Esophagus muscularis mucosa (tissue), 4 donors: ENCODE data around the genes SLC4A10, COBLL1 and ABCB11.

DNA sequence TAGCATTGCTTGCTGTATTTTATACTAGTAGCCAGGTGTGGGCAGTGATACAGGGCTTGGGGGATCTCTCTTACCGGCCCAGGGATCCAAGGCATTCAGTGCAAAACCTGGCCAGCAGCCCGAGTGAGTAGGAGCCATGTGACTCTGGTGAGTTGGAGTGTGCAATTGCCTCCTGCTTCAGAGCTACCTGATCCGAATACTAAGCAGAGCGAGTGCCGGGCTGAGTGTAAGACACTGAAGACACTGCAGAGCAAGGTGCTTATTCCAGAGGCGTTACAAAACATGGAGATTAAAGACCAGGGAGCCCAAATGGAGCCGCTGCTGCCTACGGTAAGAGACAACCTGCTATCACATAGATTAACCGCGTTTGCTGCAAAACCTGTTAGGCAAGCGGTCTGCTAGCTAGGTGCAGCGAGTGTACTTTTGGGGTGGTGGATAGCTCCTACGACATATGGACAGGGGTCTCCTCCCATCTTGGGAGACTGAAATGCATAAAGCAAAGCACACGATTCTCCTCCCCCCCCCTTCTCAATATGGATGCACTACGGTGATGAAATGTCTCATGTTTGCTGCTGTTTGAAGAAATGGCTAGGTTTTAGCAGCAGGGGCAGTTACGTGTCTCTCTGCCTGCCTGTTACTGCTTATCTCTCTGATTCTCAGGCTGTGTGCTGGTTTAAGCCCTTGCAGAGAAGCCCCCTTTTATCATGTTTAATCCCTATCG lies at the start of gene SLC4A10:
Gene SLC4A10 (plus strand): TSS at position 180 of the 721 bp plus-strand sequence.
- PRO-cap: no peak
- RAMPAGE, long total RNA, 4 experiments: no peak in any of the 4 experiments

DNA sequence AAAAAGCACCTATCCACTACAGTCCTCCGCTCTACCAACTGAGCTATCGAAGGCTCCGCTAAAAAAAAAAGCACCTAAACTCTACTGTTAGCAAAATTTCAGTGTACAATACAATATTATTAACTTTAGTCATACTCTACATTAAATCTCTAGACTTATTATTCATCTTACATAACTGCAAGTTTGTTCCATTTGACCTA lies 117.0 kb downstream of the SLC4A10 start:
- PRO-cap: no peak
- RAMPAGE, long total RNA, 4 experiments: no peak in any of the 4 experiments

DNA sequence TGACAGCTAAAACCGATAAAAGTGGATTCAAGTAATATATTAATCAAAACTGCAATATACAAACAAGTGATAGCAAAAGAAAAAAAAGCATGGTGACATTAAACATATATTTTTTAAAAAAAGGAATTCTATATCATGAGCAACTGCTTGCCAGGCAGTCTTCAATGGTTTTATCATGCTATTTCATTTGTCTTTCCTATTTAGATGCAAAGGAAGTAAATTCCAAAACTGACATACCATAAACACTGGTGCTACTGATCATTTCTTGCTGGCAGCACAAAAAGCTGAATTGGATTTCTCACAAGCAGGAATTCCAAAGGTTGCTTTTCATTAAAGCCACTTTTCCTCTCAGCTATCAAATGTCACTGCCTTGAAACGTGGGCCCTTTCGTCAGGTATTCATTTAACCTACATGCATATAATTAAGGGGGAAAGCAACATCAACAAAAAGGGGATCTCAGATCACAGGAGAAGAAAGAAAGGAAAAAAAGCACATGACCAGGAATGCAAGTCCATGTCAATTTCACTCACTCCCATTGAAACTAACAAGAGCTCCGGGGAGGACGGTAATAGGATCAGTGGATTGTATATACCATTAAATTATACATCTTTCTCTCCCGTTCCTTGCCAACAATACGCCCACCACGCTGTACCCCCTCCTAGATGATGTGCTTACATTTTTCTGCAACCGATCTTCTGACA lies 992 bp downstream of the FIGN start:
- PRO-cap: unidirectional peak, plus-strand start at position 535 of the sequence
- RAMPAGE, long total RNA, 4 experiments: no peak in any of the 4 experiments

DNA sequence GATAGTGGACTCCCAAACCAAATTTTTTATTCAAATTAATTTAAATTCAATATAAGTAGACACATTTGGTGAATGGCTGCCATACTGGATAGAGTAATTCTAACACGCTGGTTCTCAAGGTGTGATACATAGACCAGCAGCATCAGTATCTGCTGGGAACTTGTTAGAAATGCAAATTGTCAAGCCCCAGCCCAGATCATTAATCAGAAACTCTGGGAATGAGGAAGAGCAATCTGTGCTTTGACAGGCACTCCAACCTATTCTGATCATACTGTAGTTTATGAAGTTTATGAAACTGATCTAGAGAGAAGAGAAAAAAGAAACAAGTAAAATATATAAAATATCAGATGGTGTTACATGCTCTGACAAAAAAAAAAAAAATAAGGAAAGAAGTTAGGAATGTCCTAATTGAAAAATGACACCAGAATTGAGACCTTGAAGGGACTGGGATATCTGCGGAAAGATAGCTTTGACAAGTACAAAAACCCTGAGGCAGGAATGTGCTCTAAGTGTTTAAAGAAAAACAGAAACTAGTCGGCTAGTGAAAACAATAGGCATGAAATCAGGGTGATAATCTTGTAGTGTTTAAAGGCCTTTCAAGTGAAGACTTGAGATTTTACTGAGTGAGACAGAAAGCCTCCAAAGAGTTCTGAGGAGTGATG lies 107.6 kb downstream of the COBLL1 start:
- PRO-cap: no peak
- RAMPAGE, long total RNA, 4 experiments: no peak in any of the 4 experiments

DNA sequence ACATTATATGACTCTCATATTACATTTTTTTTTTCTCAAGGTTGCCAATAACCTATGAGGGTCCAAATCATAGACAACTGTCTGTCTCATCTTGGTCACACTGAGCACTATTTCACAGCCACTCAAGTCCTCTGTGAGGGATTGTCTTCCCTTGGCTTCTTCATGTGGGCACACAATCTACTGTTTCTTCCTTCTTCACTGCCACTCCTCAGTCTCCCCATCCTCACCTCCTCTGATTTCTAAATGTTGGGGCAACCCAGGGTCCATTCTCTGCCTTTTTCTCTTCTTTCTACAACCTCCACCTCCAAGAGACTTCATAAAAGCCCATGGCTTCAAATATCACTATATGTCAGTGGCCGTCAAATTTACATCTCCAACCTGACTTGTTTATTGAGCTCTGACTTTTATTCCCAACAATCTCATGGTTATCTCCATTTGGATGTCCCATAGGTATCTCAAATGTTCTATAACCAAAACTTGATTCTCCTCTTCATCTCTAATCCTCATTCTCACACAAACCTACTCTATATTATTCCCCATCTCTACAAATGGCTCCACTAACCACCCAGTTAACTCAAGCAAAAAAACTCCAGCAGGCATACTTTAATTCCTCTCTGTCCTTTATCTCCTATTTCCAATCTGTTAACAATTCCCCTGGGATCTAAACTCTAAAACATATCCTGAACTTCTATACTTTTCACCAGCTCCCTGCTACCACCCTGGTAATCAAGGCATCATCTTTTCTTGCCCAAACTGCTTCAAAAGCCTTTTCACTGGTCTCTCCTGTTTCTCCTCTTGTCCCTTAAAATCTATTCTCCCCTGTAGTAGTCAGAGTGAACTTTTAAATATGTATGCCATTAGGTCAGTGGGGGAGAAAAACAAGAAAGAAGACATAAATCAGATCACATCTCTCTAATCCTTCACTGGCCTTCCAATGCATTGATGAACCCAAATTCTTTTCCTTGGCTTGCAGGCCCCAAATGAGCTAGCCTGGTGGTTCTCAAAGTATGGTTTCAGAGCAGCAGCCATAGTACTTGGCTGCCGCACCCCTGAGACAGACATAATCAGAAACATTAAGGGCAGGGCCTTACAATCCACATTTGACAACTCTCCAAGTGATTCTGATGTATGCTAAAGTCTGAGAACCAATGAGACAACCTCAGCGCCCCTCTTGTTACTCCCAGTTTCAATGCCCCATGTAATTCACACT lies 91.4 kb downstream of the COBLL1 start:
- PRO-cap: no peak
- RAMPAGE, long total RNA, 4 experiments: no peak in any of the 4 experiments

DNA sequence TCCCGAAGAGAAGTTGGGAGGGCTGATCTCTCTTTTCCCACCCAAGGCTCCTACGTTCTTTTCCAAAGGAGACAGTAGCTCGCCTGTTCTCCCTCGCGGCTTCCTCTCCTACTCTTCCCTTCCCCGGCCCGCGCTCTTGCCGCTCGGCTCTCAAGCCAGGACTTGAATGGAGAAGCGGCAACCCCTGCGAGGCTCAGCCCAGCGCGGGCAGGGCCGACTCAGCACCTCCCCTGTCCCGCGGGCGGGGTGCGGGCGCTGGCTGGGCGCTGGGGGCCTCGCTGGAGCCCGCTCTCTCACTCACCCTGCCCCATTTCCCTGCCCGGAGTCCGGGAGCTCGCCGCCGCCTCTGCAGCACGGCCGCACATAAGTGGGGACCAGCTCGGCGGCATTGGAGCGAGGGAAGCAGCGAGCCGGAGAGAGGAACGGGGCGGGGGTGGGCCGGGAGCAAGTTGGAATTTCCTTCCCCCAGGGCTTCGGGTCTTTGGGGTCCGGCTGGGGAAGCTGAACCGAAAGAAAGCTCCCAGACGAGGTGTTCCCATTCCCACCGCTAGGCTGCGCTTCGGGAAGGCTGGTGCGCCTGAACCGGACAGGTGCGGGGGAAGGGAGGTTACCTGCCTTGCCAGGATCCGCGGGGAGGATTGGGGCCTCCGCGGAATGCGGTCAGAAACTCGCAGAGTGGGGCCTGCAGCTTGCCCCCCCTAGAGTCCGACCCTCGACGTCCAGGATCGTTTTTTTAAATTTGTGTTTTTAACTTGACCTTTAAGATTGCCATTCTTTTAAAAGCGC lies at the start of gene COBLL1:
Gene COBLL1 (minus strand): TSS at position 168 of the 786 bp plus-strand sequence.
- PRO-cap: bidirectional peak, plus-strand start at position 311 of the sequence, minus-strand start at position 168 of the sequence; unidirectional peak, minus-strand start at position 369 of the sequence
- RAMPAGE, long total RNA, 4 experiments: start-site peak on the minus strand in 1 of 4 experiments, centred at positions 194 to 387 of the sequence, 22 to 54 reads per replicate

- PRO-cap: no peak
- RAMPAGE, long total RNA, 4 experiments: no peak in any of the 4 experiments
Observed at GRCh38 chr2:164887404-164887651, 45.7 kb upstream of the COBLL1 start.

DNA sequence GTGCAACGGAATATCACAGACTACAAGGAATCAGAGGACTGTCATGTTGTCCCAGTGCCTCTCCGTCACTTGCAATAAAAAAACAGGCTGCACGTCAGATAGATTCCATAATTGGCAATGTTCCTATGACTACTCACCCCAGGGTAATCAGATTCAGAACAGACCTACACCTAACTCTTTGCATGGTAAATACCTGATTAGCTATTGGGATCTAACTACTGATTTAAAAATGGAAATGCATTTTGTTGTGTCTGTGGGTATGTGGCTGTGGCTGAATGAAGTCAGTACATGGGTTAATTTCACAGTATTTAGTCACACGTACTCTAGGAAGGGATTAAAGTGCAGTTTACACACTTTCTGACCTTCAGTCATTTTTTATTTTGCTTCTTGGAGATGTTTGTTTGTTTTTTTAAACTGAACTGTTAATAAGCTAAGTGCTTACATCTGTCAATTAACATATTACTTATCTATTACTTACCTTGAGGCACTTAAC lies 91.7 kb downstream of the SCN3A start:
- PRO-cap: no peak
- RAMPAGE, long total RNA, 4 experiments: no peak in any of the 4 experiments

DNA sequence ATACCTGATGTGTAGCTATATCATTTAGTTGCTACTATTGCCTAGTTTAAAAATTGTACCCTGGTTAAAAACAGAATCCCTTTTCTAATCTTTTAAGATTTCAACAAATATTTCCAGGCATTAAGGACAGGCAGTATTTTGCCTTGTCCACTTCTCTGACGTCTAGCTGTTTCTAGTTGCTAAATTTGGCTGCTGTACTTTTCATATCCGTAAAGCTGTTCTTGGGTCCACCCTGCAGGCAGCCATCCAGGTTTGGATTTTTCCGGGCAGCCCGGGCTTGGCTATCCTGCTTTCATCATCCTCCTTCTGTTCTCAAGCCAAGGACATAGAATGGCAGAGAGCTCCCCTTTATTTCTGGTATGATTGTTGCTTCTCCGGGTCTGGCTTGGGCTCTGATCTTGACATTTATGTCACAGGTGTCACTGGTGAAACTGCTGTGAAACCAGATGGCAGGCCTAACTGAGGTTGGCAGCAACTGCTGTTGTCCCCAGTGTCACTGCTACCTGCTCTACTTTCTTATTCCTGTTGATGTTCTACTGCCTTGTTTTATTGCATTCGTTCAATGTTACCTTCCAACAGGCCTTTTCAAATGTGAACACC lies 35.5 kb downstream of the SCN2A start:
- PRO-cap: bidirectional peak, plus-strand start at position 315 of the sequence, minus-strand start at position 174 of the sequence
- RAMPAGE, long total RNA, 4 experiments: no peak in any of the 4 experiments

GRCh38 chr2:166384243-166384504 lies 8.4 kb upstream of the SCN9A start:
- PRO-cap: no peak
- RAMPAGE, long total RNA, 4 experiments: no peak in any of the 4 experiments

GRCh38 chr2:167140721-167141274 lies 152.0 kb upstream of the B3GALT1 start:
- PRO-cap: no peak
- RAMPAGE, long total RNA, 4 experiments: no peak in any of the 4 experiments

DNA sequence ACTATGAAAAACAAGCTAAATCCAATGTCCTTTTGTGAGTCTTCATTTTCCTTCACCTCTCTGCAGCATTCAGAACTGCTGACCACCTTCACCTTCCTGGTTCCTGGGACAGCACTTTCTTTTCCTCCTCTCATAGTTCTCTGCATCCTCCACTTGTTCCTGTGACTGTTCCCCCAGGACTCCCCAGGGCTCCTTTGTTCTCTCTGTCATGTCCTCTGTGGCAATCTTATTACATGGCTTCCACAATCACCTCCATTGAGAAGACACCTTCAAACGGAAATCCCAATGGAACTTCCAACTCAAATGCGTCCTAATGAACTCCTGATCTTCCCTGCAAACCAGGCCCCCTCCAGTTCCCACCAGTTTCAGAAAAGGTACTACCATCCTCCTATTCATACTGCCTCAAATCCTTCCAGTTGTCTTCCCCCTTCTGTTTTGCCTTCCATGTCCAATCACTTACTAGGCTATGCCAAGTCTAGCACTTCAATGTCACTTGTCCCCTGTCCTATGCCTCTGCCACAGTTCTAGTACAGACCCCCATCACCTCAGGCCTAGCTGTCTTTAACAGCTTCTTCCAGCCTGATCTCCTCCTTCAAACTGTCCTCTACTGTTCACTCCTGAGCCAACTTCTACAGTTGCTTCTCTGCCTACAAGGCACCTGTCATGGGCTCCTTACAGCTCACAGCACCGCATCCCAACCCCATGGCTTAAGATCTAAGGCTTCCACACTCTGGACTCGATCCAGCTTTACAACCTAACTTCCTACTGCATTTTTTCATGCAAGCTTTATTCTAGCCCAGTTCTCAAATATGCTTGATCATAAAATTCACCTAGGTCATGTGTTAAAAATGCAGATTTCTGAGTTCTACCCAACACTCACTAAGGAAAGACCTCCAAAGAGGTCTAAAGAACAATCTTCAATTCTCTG lies 152.6 kb downstream of the STK39 start:
- PRO-cap: no peak
- RAMPAGE, long total RNA, 4 experiments: no peak in any of the 4 experiments

- PRO-cap: unidirectional peak, plus-strand start at chr2:168156861
- RAMPAGE, long total RNA, 4 experiments: no peak in any of the 4 experiments
Observed at GRCh38 chr2:168156525-168157052, 90.8 kb downstream of the STK39 start.

GRCh38 chr2:168456825-168457321 lies 801 bp downstream of the CERS6 start:
- PRO-cap: bidirectional peak, plus-strand start at chr2:168457040, minus-strand start at chr2:168457032
- RAMPAGE, long total RNA, 4 experiments: start-site peak on the minus strand in 1 of 4 experiments, at chr2:168457024-168457032 at its widest, 5 reads per replicate

DNA sequence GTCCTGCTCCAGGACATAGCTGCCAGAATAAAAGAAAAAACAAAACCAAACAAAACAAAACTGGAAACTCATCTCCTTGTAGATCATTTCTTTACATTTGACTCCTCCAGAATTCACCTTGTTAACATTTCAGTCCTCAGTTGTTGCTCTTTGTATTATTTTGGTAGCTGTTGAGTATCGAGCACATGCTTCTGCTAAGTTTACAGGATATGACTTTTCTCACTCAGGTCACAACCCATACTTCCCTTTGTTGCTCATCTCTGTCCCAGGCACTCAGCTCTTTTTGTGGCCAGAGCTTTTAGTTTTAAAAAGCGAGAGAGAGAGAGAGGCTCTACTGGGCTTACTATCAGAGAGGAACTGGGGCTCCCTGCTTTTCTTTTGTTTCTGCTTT lies 34.3 kb downstream of the CERS6 start:
- PRO-cap: no peak
- RAMPAGE, long total RNA, 4 experiments: no peak in any of the 4 experiments

GRCh38 chr2:168560597-168561538 lies 104.8 kb downstream of the CERS6 start:
- PRO-cap: no peak
- RAMPAGE, long total RNA, 4 experiments: no peak in any of the 4 experiments

DNA sequence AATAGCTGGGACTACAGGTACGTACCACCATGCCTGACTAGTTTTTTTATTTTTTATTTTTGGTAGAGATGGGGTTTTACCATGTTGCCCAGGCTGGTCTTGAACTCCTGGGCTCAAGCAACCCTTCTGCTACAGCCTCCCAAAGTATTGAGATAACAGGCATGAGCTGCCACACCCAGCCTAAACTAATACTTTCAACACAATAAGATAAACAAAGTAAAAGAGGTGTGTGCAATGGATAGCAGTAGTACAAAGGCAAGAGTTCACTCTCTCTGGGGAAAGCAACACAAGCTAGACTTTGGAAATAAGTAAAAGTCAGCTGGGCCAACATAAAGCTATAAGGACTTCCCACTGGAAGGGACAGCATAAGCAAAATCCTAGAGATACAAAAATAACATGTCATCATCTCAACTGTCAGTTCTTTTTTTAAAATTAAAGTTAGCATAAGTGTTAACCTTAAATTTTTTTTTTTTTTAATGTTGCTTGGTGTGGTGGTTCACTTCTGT lies 5.2 kb upstream of the NOSTRIN start:
- PRO-cap: no peak
- RAMPAGE, long total RNA, 4 experiments: no peak in any of the 4 experiments

DNA sequence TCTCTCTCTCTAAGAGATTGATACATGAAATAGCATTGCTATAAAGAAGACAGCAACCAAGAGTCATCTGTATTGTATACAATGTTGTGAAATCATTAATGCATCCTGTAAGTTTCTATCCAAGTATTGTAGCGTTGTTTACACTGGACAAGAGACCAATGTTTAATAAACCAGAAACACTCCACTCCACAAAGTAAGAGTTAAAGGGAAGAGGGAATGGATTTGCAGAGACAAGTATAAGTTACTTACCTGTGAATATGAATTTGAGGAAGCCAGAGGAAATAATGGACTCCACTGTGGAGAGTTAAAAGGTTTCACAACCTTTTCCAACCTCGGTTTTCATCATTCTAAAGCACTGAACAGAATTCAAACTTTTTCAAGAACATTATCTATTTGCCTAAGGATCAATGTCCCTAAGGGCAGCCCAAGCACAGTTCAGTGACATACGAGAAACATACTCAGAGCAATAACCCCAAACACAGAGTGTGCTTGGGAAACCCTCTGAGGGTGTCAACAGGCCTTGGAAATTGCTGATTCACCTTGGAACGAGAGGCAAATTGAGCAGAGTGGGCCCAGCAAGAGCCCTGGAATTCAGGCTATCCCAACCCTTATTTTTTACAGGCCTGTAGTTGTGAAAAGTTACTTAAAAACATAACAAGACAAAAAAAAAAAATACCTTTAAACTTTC lies at the start of gene ABCB11:
Gene ABCB11 (minus strand): TSS at position 349 of the 688 bp plus-strand sequence.
- PRO-cap: no peak
- RAMPAGE, long total RNA, 4 experiments: no peak in any of the 4 experiments

DNA sequence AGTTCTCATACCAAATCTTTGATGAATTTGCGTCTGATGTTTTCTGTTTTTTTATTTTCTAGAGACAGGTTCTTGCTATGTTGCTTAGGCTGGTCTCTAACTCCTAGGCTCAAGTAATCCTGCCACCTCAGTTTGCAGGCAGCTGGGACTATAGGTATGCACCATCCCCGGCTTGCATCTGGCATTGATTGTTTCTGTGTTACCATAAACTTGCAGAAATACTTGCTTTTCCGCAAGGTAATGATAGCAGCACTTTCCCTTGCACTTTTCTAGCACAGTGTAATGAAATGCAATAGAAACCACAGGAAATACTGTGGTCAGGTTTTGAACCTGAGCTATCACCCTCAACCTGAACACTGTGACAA lies 38.2 kb downstream of the DHRS9 start:
- PRO-cap: bidirectional peak, plus-strand start outside the sequence, minus-strand start at position 180 of the sequence
- RAMPAGE, long total RNA, 4 experiments: no peak in any of the 4 experiments

- PRO-cap: no peak
- RAMPAGE, long total RNA, 4 experiments: no peak in any of the 4 experiments
Observed at GRCh38 chr2:169361392-169362169, 753 bp downstream of the LRP2 start.